Lower leg skin (tissue), 2 donors: ENCODE measurements around the gene GBE1.

DNA sequence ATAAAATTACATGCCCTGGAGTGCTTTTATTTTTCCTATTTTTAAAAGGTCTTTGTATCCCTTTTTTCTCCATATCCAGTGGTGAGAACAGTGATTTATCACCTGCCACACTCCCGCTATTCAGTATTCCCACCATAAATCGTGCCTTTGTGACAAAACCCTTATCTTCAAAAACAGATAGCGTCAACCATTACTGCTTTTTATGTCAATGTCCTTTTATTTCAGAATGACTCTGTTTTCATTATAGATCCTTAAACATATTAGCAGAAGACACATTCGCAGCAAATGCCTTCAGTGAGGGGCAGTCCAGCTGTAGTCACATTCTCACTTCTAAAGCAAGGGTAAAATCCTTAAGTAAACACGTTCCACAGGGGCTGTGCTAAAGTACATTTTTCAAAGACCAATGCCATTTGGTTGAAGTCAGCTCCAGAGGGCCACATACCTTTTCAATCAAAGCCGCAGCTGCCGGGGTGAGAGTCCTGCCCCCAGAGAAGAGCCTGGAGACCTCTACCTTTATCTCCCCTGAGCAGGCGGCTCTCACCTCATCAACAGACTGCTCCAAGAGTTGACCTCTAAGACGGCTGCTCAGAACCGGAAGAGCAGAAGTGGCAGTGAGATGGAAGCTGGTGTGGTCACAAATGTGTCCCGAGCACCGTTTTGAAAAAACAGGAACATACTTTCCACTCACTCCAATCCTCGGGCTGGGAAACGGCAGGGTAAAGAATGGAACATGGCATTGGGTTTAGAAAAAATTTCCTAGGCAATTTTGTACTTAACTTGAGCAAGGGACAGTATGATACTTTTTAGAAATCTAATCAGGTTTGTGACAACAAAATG lies 53.3 kb downstream of the PDZRN3 start:
- PRO-cap, result no peak
- RAMPAGE, long total RNA, 2 experiments, result no peak in any of the 2 experiments

DNA sequence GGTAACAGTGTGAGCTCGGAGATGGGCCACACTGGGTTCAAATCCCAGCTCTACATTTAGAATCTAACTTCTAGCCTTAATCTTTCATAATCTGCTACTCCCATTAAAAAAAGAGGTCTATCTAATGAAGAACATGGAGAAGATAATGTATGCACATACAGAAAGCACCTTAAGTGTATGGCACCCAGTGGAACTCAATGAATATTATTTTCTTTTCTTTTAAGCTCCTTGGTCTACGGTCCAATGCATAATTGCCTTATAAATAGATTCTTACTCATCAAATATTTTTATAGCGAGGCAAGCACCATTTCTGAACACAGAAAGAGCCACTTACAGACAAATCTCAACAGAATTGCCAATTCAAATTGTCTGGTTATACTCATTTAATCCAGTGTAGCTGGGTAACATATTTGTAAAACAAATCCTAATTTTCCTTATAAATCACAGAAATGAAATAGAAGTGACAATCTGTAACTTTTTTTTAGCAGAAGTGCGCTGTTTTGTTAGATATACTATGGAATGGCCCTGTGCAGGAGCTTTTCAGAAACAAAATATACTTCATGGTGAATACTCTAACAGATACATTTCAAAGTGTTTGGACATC lies 6.3 kb downstream of the PDZRN3 start:
- PRO-cap, result no peak
- RAMPAGE, long total RNA, 2 experiments, result no peak in any of the 2 experiments

DNA sequence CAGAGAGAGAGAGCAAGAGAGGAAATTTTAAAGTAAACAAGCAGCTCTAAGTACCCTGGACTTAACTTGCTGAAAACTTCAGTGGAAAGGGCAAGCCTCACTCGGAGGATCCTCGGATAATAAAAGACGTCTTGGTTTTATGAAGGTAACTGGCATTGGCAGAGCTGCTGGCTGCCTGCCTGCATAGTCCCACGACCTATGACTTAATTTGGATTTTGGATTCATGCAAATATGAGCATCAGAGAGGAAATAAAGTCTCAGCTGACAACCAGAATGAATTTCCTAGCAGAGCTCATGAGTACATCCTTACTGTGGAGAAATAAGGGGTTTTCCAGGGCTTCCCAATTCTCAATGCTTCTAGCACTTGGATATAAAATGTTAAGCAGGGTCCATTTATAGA lies 95.2 kb upstream of the PDZRN3 start:
- PRO-cap, result no peak
- RAMPAGE, long total RNA, 2 experiments, result no peak in any of the 2 experiments

- PRO-cap, result unidirectional peak, plus-strand start at chr3:74629902
- RAMPAGE, long total RNA, 2 experiments, result no peak in any of the 2 experiments
Measured at GRCh38 chr3:74629692-74630190, 15.3 kb upstream of the CNTN3 start.

DNA sequence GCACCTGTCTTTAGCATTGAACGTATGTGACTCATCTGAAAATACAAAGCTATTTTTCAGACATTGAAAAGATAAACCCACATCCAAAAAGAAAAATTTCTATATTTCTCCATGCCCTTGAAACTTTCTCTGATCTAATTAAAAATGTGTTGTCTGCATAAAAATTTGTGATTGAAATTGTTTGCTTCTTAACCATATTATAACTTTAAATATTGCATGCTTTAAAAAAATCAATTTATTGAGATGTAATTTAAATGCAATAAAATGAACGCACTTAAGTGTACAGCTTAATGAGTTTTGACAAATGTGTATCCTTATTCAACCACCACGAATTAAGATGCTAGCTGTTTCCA lies 100.6 kb upstream of the CNTN3 start:
- PRO-cap, result no peak
- RAMPAGE, long total RNA, 2 experiments, result no peak in any of the 2 experiments

GRCh38 chr3:75214203-75214655 lies 449.9 kb upstream of the FRG2C start:
- PRO-cap, result no peak
- RAMPAGE, long total RNA, 2 experiments, result start-site peak on the plus strand in 2 of 2 experiments, at chr3:75214532-75214545 at its widest, 61 to 87 reads per replicate

GRCh38 chr3:75502498-75503112 lies 161.5 kb upstream of the FRG2C start:
- PRO-cap, result no peak
- RAMPAGE, long total RNA, 2 experiments, result no peak in any of the 2 experiments

DNA sequence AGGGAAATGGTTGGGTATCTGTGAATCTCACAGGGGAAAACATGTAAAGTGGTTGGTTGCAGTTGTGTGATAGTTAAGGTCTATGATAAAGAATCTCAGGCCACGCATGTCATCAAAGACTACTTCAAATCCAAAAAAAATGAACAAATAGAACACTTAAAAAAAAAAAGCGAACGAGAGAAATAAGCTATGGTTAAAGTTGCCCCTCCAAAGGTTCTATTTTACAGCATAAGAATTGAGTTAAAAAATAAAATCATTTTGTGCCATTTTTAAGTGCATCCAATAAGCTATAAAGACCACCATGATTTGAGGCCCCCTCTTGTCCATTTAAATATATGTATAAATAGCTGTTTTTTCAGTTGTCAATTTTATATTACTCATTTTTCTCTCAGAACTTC lies 1008.6 kb downstream of the ROBO1 start:
- PRO-cap, result unidirectional peak, plus-strand start at position 161 of the sequence
- RAMPAGE, long total RNA, 2 experiments, result no peak in any of the 2 experiments

DNA sequence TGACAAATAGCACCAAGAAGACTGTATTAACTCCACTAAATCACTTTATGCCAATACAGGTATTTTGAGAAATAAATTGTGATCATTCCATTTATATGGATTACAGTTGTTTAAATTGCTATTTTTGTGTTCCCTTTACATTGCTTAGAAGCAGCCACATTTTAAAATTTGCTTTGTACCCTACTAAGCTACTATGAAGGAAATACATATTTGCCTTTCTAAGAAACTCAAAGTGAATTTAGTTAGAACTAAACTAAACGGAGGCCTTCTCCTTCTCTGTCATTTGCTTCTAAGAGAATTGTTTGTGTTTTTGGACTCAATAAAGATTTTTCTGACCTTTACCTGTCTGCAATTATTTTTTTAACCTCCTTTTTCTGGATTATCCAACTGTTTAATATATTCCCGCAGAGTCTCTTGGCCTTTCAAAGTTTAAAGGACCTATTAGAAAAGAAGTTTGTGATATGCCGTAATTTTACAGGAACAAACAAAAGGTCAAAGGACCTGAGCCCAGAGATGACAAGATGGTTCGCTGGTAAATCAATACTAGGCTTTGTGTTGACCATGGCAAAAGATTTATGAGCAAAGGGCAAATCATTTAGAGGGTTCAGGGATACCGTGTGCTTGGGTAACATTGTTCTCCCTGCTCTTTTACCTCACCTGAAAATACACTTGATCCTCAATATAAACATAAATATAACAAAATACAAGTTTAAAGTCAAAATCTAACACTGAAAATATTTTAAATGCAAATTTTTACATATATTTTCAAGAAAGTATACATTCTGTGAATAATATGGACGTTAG lies 923.6 kb downstream of the ROBO1 start:
- PRO-cap, result no peak
- RAMPAGE, long total RNA, 2 experiments, result no peak in any of the 2 experiments

DNA sequence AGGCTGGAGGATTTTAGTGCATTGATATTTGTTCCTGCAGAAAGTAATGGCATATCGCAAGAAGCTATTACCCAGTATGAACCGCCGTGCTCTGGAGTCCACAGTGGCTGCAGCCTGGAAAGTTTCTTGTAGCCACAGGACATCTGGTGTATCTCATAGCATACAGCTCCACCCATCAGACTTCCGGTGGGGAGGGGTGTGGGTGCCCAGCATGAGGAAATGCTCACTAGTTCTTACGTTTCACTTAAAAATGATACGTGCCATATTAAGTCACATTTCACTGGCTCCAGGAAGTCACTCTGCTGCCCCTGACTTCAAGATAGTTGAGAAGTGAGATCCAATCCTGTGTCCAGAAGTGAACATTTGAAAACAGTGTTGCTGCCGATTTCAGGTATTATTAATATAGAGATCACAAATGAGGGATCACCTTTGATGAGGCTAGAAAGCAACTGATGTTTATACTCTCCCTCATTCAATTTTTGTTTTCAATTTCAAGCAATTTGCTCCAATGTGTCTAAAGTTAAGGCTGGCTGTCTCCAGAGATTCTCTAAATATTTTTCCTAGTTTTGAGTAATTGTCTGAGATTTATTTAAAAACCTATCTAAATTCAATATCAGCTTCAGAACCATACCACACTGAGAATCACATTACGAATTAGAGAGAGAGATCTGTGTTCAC lies 990.2 kb downstream of the GBE1 start:
- PRO-cap, result no peak
- RAMPAGE, long total RNA, 2 experiments, result no peak in any of the 2 experiments

DNA sequence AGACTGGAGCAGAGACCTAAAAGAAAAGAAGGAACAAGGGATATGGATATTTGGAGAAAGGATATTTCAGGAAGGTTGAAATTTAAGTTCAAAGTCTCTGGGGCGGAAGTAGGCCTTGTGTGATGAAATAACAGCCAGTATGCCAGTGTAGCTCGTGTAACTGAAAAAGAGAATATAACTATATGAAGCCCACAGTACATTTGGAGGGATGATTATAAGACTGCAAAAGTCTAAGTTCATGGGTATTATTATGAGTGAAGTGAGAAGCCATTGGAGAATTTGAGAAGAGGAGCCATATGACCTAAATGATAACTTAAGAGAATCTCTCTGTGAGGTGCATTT lies 766.6 kb downstream of the GBE1 start:
- PRO-cap, result no peak
- RAMPAGE, long total RNA, 2 experiments, result no peak in any of the 2 experiments

DNA sequence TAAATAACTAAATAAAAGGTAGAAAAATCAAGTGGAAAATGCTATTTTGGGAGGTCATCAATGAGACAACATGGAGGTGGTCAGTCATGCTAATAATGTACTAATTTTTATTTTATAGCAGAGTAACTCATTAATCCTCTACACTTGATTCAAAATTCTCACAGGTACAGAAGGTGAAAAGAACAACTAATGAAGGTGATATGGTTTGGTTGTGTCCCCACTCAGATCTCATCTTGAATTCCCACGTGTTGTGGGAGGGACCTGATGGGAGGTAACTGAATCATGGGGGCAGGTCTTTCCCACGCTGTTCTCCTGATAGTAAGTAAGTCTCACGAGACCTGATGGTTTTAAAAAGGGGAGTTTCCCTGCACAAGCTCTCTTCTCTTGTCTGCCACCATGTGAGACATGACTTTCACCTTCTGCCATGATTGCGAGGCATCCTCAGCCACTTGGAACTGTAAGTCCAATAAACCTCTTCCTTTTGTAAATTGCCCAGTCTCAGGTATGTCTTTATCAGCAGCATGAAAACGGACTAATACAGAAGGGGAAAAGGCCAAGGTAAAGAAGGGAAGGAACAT lies 2.7 kb downstream of the GBE1 start:
- PRO-cap, result no peak
- RAMPAGE, long total RNA, 2 experiments, result no peak in any of the 2 experiments

GRCh38 chr3:81760800-81762006 lies at the start of gene GBE1:
Gene GBE1, minus strand, starts transcription at chr3:81761645.
- PRO-cap, result bidirectional peak, plus-strand start at chr3:81761129, minus-strand start at chr3:81761033; bidirectional peak, plus-strand start at chr3:81761307, minus-strand start at chr3:81761196; bidirectional peak, plus-strand start at chr3:81761798, minus-strand start at chr3:81761532
- RAMPAGE, long total RNA, 2 experiments, result start-site peak on the minus strand in 2 of 2 experiments, at chr3:81761525-81761789 at its widest, 37 to 284 reads per replicate

- PRO-cap, result unidirectional peak, minus-strand start at chr3:81764859
- RAMPAGE, long total RNA, 2 experiments, result no peak in any of the 2 experiments
Measured at GRCh38 chr3:81764499-81764982, 3.1 kb upstream of the GBE1 start.

DNA sequence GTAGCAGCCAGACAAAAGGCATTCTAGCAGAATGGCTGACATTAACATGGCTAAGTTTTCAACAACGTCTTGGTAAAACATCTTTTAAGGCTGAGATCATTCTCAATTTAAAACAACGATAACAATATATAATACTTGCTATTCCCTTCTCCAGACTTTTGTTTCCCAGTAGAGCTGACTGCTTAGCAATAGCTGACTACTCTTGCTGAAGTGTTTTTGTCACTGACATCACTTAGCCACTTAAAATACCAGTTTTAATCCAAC lies 28.6 kb upstream of the GBE1 start:
- PRO-cap, result no peak
- RAMPAGE, long total RNA, 2 experiments, result no peak in any of the 2 experiments

- PRO-cap, result no peak
- RAMPAGE, long total RNA, 2 experiments, result no peak in any of the 2 experiments
Measured at GRCh38 chr3:85504230-85505423, 545.8 kb downstream of the CADM2 start.

- PRO-cap, result no peak
- RAMPAGE, long total RNA, 2 experiments, result no peak in any of the 2 experiments
Measured at GRCh38 chr3:86968545-86969202, 22.3 kb downstream of the VGLL3 start.

GRCh38 chr3:86989490-86990131 lies 1.3 kb downstream of the VGLL3 start:
- PRO-cap, result no peak
- RAMPAGE, long total RNA, 2 experiments, result no peak in any of the 2 experiments

DNA sequence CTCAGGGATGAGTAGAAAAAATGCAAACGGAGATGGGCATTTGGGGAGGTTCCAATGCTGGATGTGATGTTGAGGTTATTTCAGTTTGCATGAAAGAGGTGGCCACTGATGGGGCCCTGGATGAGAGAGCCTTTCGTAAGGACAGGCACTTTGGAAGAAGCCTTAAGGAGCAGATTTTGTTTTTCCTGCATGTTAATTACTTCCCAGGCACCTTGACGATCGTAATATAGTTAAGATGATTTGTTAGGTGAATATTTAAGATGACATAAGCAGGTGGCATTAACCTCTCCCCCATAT lies 1.1 kb downstream of the HTR1F start:
- PRO-cap, result no peak
- RAMPAGE, long total RNA, 2 experiments, result no peak in any of the 2 experiments

DNA sequence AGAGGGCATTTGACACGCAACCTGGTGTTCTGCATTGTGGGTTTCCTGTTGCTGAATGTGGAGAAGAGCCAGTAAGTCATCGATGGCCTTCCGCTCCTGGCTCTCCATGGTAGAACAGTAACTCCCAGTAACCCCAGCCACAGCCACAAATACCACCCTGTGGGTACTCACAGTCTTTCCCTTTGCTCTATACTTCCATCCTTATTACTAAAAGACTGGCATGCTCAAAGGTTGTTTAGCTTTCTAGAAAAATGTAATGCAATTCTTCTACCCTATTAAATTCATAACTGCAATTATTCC lies 61.4 kb downstream of the CGGBP1 start:
- PRO-cap, result no peak
- RAMPAGE, long total RNA, 2 experiments, result no peak in any of the 2 experiments